Bile duct (tissue), 1 donor: ENCODE measurements around a stretch of chr7.

DNA sequence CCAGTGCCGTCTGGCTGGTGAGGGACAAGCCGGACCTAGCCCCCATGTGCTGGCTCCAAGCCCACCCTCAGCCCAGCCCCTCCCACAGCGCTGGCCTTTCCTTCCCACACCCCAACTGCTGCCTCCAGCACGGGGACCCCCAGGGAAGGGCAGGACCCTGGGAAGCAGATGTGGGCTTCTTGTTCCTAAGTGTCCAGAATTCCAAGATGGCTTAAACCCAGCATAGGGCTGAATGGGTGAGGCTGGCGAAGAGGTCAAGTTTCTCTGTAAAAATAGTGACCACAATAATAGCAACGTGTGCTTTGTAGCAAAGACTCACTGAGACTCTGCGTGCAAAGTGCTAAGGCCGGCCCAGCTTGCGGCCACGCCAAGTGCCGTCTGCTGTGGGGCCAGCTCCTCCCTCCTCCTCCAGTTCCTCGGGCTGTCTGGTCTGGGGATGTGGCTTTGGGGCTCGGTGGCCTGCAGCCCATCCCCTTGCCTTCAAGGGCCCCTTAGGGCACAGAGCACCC is 7.8 kb upstream of the FAM20C start:
- PRO-cap = unidirectional peak, plus-strand start at position 411 of the sequence

DNA sequence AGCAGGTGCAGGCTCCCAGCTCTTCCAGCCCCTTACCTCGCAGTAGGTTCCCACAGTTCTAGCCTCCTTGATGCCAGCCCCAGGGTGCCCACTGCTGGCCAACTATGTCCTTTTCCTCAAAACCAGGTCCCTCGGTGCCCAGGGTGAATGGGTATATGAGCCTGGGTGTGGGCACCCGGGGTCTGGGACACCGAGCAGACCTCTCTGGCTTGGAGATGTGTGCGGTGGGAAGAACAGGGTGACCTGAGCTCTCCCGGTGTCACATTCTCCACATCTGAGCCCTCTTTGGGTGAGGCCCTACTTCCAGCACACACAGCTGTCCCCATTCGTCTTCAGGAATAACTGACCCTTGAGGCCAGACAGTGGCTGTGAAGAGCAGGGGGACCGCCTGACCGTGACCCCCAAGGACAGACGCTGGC is 8.5 kb downstream of the FAM20C start:
- PRO-cap = no peak

- PRO-cap = bidirectional peak, plus-strand start at chr7:230453, minus-strand start at chr7:230327
These were observed 37.8 kb downstream of the FAM20C start for GRCh38 chr7:230127-230647.

GRCh38 chr7:252716-253674 is 37.0 kb upstream of the FOXL3 start:
- PRO-cap = no peak

DNA sequence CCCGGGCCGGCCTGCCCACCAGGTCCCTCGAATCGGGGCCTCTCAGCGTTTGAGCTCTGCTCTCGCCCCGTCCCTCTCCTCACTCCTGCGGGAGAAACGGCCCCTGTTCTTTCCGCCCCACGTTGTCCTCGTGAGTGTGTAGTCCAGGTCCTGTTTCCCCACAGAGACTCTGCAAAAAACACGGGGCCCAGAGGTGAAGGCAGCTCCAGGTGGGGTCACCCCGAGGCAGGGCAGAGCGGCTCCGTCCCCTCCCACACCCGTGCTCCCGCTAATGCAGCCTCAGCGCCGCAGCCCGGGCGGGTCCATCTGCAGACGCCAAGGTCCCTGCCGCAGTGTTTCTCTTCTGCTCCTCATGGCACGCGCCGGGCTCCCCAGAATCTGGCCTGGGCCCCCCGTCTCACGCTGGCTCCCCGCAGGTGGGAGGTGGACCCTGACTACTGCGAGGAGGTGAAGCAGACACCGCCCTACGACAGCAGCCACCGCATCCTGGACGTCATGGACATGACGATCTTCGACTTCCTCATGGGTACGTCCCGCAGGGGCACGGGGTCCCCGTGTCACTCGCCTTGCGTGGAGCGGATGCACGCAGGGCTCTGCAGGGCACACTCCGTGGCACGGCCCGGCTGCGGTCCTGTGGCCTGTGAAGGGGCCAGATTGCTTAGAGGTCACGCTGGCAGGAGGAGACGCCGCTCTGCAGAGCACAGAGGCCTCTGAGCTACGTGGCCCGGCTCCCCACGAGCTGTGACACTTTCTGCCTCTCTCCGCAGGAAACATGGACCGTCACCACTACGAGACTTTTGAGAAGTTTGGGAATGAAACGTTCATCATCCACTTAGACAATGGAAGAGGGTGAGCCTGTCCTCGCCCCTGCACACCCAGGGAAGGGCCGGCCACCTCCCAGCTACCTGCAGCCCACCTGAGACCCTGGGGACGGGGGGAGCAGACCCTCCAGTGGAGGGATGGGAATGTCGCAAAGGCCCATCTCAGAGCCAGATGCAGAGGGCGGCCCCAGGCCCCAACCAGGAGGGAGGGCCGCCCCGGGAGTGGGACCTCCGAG is 33.4 kb upstream of the FOXL3 start:
- PRO-cap = no peak

DNA sequence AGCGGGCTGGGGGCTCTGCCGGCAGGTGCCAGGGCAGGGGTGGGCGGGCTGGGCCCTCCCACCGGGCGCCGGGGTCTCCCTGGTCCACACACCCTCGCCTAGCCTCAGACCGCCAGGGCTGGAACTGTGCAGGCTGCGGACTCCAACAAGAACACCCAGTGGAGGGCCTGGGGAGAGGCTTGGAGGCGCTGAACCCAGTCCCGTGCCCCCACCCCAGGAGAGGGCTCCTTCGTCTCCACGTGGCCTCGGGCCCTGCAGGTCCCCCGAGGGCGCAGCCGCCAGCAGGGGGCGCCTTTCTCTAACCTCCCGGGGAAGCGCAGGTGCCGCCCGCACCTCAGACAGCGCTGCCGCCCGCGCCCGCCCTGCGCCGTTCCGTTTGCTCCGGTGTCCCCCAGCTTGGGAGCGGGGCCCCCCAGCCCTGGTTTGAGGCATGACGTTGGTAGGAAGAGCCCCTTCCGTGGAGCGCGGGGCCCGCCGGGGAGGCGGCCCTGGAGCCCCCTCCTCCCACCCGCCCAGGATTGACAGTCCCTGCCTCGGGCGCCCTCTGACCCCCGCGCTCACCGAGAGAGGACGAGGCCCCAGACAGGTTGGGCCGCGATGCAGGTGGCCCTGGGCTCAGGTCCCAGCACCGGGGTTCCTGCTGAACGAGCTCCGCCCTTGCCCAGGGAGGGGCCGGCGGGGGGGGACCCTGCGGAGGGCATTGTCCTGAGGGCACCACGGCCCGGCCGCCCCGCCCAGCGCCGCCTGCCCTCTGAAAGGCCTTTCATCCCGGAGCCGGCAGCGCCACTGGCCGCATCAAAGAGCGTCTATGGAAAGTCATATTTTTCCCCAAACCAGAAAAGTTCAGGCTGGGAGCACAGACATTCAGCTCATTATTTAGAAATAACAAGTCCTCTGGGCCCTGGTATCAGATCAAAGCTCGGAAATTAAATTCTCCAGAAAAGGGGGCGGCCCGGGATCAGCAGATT is 42.8 kb downstream of the FOXL3 start:
- PRO-cap = no peak

- PRO-cap = no peak
These were observed 79.0 kb downstream of the FOXL3 start for GRCh38 chr7:368848-369543.

GRCh38 chr7:516090-516650 is 3.5 kb downstream of the PDGFA start:
- PRO-cap = no peak

- PRO-cap = bidirectional peak, plus-strand start at chr7:518074, minus-strand start at chr7:518010; bidirectional peak, plus-strand start at chr7:518423, minus-strand start at chr7:518329
These were observed 1.6 kb downstream of the PDGFA start for GRCh38 chr7:517799-518741.

DNA sequence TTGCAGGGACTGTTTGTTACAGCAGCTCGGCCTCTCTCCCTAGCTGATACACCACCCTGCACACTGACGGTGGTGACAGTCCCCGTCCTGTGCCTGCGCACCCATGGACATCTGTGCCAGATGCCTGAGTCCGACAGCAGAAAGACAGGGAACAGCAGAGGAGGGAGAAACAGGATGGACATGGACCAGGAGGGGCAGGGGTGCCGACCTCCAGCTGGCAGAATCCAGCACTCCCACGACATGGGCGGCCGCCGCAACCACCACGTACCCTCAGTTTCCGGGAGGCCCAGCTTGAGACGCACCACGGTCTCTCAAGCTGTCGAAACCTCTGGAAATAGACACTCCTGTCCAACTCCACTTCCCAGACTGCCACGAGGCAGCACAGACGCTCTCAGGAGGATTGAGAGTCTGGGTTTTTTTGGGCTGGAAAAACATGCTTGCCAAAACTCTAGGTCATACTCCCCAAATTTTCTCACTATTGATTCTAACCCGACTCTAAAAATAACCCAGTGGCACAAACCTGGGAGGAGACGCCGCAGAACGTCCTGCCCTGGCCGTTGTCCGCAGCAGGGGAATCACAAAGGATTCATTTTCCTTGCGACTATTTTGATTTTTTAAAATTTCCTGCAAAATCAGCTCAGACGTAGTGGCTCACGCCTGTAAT is 37.9 kb upstream of the PDGFA start:
- PRO-cap = no peak

GRCh38 chr7:568056-569030 is 48.7 kb upstream of the PDGFA start:
- PRO-cap = no peak

GRCh38 chr7:759776-760334 is 32.8 kb upstream of the PRKAR1B start:
- PRO-cap = no peak

- PRO-cap = no peak
These were observed 52.3 kb upstream of the SUN1 start for GRCh38 chr7:779919-780399.

GRCh38 chr7:812632-812918 is 19.7 kb upstream of the SUN1 start:
- PRO-cap = no peak

DNA sequence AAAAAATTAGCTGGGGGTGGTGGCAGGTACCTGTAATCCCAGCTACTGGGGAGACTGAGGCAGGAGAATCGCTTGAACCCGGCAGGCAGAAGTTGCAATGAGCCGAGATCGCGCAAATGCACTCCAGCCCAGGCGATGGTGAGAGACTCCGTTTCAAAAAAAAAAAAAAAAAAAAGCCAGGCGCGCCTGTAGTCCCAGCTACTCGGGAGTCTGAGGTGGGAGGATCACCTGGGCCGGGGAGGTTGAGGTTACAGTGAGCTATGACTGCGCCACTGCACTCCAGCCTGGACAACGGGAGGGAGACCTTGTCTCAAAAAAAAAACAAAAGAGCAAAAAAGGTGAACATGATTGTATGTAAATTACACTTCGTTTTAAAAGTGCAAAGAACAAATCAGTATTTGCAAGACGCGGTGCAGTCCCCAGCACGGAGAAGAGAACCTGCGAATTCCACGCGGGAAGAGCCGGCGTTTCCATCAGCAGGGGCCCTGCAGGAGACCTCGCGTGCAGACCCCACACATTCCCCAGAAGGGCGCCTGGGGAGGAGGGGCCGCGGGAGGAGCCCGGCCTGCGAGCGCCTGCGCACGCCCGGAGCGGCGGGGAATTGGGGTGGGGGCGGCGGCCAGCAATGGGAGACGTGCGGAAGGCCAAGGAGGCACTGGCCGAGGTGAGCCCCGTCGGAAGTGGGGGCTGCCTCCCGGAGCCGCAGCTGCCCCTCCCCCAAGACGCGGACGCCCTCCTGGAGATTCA is 16.8 kb upstream of the SUN1 start:
- PRO-cap = unidirectional peak, plus-strand start at position 600 of the sequence

- PRO-cap = no peak
These were observed 6.7 kb downstream of the GET4 start for GRCh38 chr7:882617-883815.

DNA sequence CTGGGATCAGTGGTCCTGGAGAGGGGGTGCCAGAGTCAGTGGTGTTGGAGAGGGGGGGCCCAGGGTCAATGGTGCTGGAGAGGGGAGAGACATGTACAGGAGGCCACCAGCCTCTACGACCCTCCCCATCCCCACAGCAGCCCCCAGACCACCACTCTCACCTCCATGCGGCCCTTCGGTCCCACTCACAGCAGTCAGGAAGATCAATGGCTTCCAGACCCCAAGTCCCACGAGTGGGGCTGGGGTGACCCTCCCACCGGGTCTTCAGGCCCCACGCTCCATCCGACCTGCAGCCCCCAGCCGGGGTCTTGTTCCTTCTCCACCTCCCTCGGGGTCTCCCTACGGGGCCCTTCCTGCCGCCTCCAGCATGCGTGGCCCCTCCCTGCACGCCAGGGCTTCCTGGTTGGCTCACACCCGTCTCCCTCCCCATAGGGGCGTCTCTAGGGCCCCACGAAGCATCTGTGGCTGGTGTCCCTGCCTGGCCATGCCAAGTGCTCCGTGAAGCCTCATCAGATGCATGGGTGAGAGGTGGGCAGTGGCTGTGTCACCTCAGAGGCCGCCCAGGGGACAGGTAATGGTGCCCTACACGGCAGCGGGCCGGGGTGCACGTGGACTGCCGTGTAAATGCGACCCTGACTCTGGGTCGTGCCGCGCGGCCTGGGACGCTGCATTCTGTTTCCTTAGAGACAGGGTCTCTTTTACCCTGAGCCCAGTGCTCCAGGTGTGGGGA is 20.0 kb downstream of the ADAP1 start:
- PRO-cap = no peak

GRCh38 chr7:1025802-1026746 is 18.3 kb upstream of the GPR146 start:
- PRO-cap = no peak

DNA sequence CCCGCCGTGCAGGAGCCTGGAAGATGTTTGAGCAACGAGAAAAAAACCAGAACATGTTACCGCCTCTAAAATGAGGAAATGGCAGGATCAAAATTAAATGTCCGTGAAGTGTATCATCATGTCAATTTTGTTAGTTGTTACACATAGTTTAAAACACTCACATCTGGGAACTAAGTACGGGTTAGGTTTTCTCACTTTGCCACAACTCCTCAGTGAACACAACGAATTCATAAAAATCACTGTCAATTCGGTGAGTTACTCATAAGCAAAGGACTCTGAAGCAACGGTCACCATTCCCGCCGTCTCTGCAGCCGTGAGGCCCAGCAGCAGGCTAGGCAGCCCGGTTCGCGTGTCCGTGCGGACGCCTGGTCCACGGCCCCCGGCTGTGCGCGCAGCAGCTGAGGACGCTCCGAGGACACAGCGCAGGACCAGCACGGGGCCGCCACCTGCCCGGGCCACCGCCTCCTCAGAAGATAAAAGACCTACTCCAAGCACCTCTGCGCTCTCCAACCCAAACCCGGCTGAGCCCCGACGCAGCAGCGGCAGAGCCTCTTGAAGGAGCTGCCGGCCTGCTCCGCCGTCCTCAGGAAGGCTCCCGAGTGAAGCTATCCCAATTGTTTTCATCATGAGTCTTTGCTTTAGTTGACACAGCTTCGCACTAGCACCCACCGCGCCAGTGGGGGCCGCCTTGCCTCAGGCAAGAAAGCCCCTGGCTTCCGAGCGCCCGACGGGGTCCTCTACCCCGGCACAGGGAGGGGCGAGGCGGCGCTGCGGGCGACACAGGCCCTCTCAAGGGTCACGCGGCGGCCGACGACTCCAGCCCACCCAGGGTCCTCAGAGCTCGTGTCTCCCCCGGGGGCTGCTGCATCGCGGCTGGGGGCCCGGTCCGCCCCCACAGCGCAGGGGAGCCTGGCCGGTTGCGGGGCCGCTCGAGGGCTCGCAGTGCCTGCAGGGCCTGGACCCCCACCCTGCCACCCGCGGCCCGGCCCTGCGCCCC is 17.0 kb upstream of the GPR146 start:
- PRO-cap = unidirectional peak, plus-strand start at position 293 of the sequence; bidirectional peak, plus-strand start at position 514 of the sequence, minus-strand start at position 520 of the sequence

DNA sequence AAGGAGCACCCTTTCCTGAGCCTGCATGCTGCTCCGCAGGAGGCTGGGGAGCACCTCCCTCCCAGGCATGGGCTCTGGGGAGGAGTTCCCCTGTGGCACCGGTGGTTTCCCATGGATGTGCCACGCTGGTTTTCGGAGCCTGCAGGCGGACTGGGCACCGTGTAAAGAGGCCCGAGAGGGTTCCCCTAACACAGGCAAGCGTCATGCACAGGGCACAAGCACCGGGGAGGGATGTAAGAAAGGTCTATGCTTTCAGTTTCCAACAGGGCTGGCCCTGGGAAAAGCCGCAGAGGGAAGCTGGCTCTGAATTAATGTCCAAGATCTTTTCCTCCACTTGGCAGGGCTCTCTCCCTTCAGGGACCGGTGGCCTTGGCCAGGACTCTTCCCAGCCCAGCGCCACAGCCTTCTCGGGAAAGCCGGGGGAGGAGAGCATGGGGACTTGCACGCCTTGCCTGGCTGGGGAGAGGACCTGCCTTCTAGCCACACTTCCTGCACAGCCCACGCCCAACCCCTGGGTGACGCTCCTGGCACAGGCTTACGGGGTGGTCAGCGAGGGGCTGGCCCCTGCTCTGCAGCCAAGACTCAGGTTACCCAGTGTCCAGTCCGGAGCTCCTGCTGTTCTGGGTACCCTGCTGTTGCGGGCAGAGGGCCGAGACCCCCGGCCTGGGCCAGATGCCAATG is 11.4 kb upstream of the GPER1 start:
- PRO-cap = no peak